NCI-H460 (cell line): ENCODE measurements around a stretch of chr13.

DNA sequence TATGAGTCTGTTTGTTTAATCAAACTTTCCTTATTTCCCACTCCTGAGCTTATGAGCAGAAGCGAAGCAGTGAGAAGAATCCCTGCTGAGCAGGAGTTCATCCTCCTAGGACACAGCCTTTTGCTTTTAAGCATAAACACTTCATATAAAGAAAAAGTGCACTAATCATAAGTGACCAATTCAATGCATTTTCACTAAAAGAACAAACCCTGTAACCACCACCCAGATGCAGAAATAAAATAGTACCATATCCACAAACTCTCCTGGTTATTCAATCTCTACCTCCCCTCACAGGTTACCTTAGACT, 60.9 kb upstream of the SMIM2 start:
RAMPAGE:
- cytosol, long total RNA, result no peak
- long total RNA, result no peak
- nucleus, long total RNA, result no peak

RAMPAGE:
- cytosol, long total RNA, result no peak
- long total RNA, result no peak
- nucleus, long total RNA, result no peak
Observed at GRCh38 chr13:44474050-44474402, 100.4 kb downstream of the SERP2 start.

DNA sequence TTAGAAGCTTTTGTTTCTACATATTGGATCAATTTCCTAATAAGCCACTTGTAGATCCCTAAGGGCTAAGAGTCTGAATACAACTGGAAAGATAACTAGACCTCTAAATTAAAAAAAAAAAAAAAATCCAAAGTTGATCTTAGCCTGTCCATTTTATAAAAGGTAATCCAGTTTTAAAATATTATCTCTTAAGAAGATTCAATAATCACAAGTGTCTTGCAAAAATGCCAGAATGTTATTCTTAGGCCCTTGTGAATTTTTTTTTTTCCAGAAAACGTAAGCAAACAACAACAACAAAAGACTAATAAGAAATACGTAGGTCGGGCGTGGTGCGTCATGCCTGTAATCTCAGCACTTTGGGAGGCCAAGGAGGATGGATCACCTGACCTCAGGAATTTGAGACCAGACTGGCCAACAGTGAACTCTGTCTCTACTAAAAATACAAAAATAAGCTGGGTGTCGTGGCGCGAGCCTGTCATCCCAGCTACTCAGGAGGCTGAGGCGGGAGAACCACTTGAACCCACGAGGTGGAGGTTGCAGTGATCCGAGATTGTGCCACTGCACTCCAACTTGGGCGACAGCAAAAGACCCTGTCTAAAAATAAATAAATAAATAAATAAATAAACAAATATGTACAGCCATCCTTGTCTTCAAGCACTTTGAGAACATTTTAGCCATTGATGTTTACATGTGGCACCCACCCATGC, 21.0 kb downstream of the TSC22D1 start:
RAMPAGE:
- cytosol, long total RNA, result no peak
- long total RNA, result no peak
- nucleus, long total RNA, result no peak

GRCh38 chr13:44573639-44574779, 2.1 kb downstream of the TSC22D1 start:
RAMPAGE:
- cytosol, long total RNA, result no peak
- long total RNA, result no peak
- nucleus, long total RNA, result no peak

RAMPAGE:
- cytosol, long total RNA, result no peak
- long total RNA, result no peak
- nucleus, long total RNA, result no peak
Observed at GRCh38 chr13:44576879-44577209, 714 bp upstream of the TSC22D1 start.

DNA sequence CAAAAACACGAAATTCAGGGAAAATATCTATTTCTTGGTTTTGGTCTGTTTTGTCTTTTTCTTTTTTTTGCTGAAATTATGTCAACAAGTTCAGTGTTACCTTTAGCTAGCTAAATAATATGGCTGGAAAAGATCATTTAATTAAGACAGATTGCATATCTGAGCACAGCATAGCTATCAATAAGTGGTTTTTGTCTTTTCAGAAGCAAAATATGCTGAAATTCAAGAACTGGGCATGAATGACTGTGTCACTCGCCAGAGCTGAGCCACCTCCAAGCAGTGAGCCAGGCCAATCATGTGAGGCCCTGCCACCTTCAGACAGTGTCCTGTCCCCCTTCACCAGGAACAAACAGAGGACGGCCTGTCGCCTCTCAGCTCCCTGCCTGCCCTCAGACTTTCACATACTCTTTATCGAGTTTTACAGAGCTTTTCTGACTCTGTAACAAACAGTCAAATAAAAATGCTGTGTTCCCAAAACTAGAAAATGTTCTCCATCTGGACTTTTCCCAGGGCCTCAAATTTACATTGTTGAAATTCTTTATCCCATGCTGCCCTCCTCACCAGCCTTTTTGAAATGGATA, 171.0 kb upstream of the TSC22D1 start:
RAMPAGE:
- cytosol, long total RNA, result no peak
- long total RNA, result no peak
- nucleus, long total RNA, result no peak

DNA sequence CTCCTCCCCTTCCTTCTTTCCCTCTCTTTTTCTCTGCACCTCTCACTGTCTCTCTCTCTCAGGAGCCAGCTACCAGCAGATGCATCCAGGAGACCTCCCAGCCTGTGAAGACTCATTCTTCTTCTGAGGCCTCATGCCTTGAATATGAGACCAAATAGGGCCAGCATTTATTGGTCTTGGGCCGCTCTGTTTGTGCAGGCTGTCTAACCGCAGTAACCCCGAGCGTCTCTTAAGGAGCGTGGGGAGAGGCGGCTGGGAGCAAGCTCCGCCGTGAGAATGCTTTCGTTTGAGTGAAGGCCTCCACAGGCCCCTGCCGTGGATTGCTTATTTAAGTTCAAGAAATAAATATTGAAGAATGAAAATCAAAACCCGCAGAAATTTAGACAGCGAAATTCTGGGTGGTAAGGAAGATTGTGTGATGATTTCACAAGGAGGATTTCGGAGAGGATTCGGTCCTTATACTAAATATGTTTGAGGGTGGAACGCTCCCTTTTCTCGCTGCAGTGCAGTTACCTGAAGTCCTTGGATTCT, 166.9 kb downstream of the NUFIP1 start:
RAMPAGE:
- cytosol, long total RNA, result no peak
- long total RNA, result no peak
- nucleus, long total RNA, result no peak

DNA sequence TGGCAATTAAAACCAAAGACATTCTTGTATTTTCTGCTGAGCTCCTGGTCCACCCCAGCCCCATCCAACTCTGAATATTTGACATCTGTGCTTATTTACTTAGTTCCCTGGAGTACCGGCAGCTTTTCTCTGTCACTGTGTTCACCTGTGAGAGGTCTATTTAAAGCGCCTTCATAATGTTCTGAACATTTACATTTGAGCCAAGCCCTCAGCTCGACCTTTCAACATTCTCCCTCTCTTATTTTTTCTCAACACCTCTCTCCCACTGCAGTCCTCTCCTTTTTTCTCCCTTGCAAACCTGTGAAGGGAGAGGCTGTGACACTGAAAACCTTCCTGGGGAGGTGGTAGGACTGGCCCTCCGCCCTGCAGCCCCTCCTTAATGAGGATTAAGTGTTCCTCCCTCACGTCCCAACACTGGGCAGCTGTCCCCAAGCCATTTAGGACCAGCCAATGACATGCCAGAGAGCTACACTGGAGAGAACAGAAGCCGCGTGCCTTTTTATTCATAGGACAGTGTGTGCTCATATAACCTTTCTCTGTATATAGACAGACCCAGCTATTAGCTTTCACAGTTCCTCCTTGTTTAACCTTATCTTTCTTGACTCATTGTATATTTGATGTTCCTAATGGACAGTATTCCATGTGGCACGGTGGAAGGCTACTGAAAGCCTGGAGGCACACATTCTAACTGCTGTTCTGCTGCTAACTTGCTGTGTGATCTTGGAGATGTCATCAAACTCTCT, 134.8 kb downstream of the NUFIP1 start:
RAMPAGE:
- cytosol, long total RNA, result no peak
- long total RNA, result no peak
- nucleus, long total RNA, result no peak

DNA sequence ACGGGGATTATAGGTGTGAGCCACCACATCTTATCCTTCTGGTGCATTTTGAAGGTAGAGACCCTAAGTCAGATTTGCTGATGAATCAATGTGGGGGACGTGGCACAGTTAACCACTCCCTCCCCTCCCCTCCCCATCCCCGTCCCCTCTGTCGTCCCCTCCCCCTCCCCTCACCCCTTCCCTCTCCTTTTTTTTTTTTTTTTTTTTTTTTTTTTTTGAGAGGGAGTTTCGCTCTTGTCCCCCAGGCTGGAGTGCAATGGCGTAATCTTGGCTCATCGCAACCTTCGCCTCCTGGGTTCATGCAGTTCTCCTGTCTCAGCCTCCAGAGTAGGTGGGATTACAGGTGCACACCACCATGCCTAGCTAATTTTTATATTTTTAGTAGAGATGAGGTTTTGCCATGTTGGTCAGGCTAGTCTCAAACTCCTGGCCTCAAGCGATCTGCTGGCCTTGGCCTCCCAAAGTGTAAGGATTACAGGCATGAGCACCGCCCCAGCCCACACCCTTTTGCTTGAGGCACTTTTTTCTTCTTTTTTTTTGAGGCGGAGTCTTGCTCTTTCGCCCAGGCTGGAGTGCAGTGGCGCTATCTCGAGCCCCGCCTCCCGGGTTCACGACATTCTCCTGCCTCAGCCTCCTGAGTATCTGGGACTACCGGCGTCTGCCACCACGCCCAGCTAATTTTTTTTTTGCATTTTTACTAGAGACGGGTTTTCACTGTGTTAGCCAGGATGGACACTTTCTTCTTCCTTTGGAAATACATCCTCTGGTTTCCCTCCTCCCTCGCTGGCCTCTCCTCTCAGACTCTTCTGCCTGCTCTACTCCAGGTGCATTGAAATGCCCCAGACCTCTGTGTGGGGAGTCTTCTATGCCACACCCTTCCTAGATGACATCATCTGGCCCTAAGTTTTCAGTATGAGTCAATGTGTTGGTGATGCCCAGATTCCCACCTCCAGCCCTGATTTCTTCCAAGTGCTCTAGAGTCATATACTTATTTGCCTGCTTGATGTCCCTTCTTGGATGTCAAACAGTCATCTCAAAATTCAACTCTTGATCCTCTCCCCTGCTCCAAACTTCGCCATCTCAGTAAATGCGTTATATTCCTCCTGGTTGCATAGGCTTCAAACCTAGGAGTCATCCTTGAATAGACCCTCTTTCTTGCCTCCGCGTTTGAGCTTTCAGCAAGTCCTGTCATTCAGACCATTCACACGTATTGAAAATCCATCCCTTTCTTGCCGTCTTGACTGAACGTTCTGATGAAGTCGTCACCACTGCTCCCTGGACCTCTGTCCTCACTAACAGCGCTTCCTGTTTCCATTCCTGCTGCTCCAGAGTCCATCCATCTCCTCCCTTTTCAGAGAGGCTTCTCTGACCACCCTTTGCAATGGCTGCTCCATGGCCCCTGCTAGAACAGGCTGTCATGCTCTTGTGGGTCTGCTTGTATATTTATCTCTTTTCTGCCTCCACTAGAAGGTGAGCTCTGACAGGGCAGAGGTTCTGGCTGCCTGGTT, 20.8 kb upstream of the TPT1 start:
RAMPAGE:
- cytosol, long total RNA, result no peak
- long total RNA, result no peak
- nucleus, long total RNA, result no peak

DNA sequence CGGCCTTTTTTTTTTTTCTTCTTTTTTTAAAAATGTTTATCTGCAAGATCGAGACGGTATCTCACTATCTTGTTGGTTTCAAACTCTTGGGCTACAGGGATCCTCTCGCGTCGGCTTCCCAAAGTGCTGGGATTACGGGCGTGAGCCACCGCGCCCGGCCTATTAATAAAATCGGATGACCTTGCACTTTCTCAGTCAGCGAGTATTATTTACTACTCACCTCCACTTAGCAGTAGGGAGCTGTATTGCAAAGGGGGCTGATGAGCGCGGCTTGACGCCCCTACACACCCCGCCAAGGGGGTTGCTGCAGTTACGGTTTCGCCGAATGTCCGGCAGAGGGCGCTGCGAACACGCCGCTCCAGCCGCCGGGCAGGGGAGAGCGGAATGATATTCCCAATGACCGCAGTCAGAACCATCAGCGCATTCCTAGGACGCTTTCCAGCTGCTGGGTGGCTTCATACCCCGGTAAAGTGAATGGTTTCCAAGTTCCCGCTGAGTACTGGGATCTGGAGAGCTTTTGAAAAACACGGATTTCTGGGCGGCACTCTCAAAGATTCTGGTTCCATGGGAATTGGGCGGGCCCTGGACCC, 29.9 kb upstream of the TPT1 start:
RAMPAGE:
- cytosol, long total RNA, result no peak
- long total RNA, result no peak
- nucleus, long total RNA, result no peak

GRCh38 chr13:45378706-45379356, 37.8 kb upstream of the TPT1 start:
RAMPAGE:
- cytosol, long total RNA, result no peak
- long total RNA, result no peak
- nucleus, long total RNA, result no peak

GRCh38 chr13:45447084-45447607, 17.6 kb upstream of the COG3 start:
RAMPAGE:
- cytosol, long total RNA, result no peak
- long total RNA, result no peak
- nucleus, long total RNA, result no peak

GRCh38 chr13:45703298-45703742, 1.2 kb downstream of the CBY2 start:
RAMPAGE:
- cytosol, long total RNA, result no peak
- long total RNA, result no peak
- nucleus, long total RNA, result no peak

DNA sequence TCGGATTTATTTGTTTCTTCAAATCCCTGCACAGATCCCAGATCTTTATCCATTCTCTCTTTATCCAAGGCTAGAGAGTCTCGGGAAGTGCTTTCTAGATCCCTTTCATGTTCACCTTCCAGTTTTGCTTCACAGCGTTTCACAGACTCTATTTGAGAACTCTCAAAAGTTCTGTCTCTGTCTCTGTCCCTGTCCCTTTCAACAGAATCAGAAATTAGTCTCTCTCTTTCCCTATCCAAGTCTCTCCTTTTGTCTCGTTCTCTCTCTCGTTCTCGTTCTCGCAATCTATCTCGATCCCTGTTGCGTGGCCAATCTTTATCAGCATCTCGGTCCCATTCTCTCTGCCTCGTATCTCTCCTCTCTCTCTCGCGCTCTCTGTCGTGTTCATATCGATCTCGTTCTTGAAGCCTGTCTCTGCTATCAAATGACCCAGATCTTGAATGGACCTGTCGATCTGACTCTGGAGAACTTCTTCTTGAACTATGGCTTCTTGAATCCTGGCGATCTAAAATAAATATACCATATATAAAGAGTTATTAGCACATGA, 84.9 kb downstream of the ZC3H13 start:
RAMPAGE:
- cytosol, long total RNA, result no peak
- long total RNA, result no peak
- nucleus, long total RNA, result no peak

DNA sequence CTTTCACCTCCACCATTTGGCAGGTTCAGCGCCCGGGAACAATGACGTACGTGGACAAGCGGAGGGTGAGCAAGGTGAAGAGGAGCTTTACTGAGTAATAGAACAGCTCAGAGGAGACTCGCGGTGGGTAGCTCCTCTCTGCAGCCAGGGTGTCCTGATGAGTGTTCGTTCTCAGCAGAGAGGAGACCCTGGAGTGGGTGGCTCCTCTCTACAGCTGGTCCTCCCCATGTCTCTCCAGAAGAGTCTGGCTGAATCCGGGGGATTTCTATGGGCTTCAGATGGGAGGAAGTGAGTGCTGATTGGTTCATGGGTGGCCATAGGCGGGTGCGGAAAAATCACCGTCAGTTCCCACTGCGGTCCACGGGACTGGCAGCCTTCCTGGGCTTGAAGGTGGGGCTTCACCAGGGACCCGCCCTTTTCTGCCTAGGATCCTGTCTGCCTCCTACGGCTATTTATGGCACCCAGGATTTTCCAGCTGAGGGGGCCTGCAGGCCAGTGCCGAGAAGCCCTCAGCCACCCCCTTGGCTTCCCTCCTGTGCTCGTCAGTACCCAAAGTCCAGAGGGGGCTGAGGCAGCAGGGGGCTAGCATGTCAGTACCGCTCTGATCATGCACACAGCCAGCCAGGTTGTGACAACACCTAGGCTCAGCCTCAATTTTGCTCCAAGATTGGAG, 18.4 kb downstream of the CPB2 start:
RAMPAGE:
- cytosol, long total RNA, result no peak
- long total RNA, result no peak
- nucleus, long total RNA, result no peak

DNA sequence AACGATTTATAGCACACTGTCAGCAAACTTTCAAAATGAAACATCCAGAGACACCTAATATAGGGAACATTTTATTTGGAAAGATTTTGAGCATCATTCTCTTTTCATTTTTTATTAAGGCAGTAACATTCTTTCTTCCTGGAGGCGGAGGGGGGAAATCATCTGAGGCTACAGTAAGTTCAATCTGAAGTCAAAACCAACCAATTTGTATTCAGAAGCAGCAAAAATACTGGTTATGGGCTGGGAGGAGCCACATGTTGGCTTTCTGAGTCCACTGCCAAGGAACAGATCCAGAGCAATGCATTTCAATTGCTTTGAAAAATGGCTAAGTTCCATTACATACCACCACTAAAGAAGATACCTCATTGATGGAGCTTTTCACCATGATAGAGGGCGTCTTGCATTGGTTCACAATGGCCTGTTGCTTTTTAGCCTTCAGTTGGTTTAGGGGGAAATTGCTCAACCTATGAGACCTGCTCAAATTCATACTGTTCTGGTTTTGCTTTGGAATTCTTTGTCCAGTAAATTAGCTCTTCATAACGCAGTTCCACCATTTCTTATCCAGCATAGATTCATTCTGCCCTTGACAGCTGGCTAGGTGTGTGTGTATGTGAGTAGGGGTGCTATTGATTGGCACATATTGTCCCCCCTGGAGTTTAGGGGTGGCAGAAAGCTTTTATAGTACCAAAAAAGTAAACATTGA, 21.2 kb upstream of the CPB2 start:
RAMPAGE:
- cytosol, long total RNA, result no peak
- long total RNA, result no peak
- nucleus, long total RNA, result no peak

GRCh38 chr13:46385584-46386167, 1.4 kb downstream of the RUBCNL start:
RAMPAGE:
- cytosol, long total RNA, result no peak
- long total RNA, result no peak
- nucleus, long total RNA, result no peak

GRCh38 chr13:46389337-46390606, 2.7 kb upstream of the RUBCNL start:
RAMPAGE:
- cytosol, long total RNA, result no peak
- long total RNA, result no peak
- nucleus, long total RNA, result no peak

DNA sequence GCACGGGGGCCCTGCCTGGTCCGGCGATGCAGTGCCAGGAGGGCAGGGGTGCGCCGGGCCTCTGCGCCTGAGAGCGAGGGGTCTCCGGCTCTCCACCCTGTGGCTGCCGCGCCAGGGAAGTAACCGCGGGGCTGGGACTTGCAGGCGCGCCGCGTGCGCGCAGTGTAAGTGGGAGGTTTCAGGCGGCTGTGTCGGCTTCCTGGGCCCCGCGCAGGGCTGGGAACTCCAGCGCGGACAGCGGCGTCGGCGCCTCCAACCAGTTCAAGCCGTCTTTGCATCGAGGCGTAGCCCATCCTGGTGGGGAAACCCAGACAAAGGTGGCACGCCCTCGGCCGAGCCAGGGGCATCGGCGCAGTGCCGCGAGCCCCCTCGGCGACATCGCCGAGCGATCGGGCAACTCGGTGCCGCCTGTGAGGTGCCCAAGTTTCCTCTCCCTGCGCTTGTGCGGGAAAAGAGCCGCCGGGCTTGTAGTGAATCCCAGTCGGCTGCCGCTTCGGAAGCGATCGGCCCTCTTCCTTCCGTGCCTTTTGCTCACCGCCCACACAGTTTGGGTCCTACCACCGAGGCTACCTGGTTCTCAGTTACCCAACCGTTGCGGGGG, 1.0 kb downstream of the LRCH1 start:
RAMPAGE:
- cytosol, long total RNA, result no peak
- long total RNA, result no peak
- nucleus, long total RNA, result no peak

DNA sequence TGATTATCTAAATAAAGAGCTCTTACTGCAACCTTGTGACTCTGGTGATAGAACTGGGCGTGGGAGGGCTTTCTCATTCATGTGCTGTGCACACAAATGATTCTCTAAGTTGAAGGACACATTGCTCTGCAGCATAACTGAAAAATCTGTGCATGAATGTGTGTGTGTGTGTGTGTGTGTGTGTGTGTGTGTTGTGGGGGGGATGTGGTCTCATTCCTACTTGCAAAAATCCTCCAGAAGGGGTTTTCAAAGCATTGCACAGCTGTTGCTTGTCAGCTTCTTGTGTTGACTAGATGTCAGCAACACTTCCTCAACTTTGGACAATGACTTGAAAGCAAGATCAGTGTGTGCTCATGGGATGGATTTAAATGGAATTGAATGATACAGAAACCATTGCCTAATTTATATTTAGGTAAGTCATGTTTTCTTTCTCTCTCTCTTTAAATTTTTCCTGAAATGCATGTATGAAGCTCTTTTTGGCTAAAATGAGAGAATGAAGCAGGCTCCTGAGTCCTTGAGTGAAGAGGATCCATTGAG, 22.5 kb downstream of the LRCH1 start:
RAMPAGE:
- cytosol, long total RNA, result no peak
- long total RNA, result no peak
- nucleus, long total RNA, result no peak